Metastatic Liver Carcinoma in the Lung (tissue), 2 donors: ENCODE measurements around a stretch of chr17.

DNA sequence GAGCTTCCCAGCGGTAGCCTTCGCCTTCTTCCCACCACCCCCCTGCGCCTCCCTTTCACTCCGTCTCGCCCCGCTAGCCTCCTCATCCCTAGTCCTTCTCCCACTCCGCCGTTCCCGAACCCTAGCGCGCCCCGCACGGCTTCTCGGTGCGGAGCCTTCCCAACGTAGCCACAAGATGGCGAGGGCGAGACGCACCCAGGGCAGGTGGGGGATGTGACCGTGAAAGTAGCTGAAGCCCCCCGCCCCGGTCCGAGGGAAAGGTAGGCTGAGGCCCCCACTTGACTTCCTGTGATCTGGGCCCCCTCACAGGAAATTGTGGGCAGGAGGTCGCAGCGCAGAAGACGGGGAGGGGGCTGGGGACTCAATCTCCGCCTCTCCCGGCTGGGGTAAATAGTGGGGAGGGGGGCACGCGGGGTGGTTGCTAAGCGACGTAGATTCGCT lies 844 bp downstream of the KDM6B start:
- PRO-cap, 2 experiments = peak in 2 of 2 experiments; most common minus-strand start position 123 of the sequence (in 1)

DNA sequence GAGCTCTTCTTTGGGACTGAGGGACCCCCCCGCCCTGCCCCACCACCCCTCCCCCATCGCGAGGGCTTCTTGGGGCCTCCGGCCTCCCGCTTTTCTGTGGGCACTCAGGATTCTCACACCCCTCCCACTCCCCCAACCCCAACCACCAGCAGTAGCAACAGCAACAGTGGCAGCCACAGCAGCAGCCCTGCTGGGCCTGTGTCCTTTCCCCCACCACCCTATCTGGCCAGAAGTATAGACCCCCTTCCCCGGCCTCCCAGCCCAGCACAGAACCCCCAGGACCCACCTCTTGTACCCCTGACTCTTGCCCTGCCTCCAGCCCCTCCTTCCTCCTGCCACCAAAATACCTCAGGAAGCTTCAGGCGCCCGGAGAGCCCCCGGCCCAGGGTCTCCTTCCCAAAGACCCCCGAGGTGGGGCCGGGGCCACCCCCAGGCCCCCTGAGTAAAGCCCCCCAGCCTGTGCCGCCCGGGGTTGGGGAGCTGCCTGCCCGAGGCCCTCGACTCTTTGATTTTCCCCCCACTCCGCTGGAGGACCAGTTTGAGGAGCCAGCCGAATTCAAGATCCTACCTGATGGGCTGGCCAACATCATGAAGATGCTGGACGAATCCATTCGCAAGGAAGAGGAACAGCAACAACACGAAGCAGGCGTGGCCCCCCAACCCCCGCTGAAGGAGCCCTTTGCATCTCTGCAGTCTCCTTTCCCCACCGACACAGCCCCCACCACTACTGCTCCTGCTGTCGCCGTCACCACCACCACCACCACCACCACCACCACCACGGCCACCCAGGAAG lies 6.9 kb upstream of the TMEM88 start:
- PRO-cap, 2 experiments = no peak in any of the 2 experiments

DNA sequence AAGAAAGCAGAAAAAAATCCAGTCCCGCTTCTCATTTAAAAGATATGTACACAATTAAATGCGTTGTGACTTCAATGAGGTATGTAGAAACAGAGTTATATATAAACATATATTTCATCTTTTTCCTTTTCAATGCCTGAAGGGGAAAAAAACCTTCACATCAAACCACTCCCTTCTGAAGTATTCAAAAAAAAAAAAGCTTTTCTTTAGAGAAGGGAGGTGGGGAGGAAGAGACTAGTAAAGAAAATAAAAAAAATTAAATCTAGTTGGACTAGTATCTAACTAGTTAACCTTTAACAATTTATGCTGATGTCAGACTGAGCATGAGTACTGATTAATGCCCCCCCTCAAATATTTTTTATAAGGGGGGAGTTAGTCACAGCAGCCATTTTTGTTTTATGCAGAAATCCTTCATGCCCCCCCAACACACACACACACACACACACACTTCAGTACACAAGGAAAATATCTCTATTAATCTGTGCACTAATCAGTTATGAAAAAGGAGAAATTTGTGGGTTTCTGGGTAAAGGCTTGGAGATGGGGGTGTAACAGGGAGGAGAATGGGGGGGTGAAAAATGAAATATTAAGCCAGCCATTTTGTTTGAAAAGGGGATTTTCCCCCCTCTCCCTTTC lies 4.8 kb upstream of the CHD3 start:
- PRO-cap, 2 experiments = no peak in any of the 2 experiments

DNA sequence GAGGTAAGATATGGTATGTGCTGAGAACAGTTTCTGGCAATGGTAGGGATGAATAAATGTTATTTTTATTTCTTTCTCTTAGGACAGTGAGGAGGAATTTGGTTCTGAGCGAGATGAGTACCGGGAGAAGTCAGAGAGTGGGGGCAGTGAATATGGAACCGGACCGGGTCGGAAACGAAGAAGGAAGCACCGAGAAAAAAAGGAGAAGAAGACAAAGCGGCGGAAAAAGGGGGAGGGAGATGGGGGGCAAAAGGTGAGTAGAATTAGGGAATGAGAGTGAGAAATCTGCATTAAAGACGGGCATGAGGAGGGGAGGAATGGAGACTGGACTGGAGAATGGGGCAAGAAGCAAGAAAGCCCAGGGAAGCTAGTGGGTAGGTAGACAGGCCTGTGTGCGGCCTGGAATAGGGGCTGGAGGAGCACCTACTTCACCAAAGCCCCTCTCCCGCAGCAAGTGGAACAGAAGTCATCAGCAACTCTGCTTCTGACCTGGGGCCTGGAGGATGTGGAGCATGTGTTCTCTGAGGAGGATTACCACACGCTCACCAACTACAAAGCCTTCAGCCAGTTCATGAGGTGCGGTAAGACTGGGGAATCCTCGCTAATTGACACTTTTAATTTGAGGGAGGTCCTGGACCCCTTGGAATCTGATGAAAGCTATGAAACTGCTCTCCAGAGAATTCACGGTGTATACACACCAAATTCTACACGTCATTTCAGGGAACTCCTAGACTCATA lies 2.1 kb downstream of the CHD3 start:
- PRO-cap, 2 experiments = no peak in any of the 2 experiments

- PRO-cap, 2 experiments = no peak in any of the 2 experiments
Measured at GRCh38 chr17:7894833-7895169, 6.2 kb downstream of the CHD3 start.

GRCh38 chr17:7915151-7916169 lies 629 bp downstream of the RNF227 start:
- PRO-cap, 2 experiments = peak in 2 of 2 experiments; most common plus-strand start chr17:7916016 (in 1); most common minus-strand start chr17:7915727 (in 2)

DNA sequence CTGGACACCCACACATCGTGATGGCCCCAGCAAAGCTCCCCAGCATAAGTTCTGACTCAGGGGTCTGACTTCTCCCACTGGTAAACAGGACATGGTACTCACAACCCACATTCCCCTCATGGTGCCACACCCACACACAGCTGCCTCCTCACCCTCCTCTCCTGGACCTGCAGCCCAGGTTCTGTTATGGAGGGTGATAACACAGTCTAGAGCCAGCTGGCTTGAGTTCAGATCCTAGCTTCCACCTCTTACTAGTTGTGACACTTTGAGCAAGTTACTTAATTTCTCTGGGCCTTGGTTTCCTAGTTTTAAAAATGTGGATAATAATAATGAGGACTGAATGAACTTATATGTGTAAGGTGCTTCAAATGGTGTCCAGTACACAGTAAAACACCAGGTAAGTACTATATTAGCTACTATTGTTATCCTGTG lies 841 bp upstream of the RNF227 start:
- PRO-cap, 2 experiments = no peak in any of the 2 experiments

DNA sequence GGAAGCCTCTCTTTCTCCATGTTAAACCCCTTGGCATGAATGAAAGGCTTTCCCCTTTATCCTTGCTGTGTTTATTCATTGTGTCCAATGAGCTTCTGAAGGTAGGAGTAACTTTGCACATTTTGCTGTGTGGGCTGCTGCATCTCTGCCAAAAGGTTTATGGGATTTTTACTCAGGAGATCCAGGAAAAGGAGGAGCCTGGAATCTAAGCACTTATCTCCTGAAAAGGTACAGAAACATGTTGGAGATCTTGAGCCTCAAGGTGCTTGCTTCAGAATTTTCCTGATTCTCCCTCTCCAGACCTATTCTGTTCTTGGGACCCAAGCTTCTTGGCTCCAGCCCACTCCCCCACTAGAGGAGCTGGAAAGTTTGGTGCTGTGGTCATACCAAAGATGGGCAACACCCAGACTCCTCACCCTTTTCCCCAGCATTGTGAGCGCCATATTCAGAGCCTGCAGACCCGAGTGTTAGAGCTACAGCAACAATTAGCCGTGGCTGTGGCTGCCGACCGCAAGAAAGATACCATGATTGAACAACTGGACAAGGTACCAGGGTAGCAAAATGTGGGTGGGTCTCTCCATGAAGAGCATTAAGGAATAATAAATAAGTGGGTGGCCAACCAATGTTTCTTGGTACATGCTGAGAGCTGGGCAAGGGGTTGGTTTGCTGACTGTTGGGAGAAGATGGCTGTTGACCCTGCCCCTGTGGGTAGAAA lies 4.1 kb downstream of the CNTROB start:
- PRO-cap, 2 experiments = no peak in any of the 2 experiments

- PRO-cap, 2 experiments = no peak in any of the 2 experiments
Measured at GRCh38 chr17:7951467-7952404, 19.7 kb downstream of the CNTROB start.

DNA sequence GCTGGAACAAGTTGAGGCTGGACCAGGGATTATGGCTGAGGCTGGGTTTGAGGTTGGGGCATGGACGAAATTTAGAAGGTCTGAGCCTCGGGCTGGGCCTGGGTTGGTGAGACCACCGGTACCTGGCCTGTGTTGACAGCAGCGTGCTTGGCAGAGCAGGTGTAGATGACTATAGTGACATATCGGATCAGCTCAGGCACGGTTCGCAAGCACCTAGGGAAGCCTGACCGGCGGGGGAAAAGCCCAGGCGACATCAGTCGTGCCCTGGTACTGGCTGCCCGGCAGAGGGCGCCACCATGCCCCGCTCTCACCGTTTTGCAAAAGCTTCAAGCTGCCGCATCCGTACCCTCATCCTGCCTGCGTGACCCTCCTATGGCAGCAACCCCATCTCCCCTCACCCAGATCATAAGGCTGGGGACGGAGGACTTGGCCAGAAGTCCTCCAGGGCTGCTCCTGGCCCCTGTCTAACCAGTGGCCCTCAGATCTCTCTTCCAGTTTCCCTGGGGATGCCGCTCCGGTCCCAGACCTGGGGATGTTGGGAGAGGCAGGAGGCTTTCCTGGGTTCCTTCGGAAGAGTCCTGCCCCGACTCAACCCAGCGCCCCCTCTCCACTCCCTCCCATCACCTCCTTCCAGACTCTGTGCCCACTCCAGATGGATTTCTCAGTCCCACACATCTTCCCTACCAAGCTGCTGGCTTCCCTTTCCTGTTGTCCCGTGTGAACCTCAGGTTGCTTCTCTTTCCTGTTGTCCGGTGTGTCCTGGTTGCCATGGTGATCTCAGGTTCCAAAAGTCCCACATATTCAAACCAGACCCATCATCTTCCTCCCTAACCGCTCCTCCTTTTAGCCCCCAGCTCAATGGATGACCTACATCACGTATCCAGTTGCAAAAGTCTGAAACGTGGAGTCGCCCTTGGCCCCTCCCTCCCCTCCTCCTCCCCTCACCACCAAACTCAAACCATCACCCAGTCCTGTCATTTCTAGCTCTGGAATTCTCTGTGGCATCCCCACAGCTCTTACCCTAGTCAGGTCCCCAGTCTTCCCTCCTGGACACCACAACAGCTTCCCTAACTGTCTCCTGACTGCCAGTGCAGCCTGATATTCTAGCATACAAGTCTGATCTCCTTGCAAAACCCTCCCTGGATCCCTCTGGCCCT lies 13.6 kb downstream of the ALOX12B start:
- PRO-cap, 2 experiments = no peak in any of the 2 experiments

DNA sequence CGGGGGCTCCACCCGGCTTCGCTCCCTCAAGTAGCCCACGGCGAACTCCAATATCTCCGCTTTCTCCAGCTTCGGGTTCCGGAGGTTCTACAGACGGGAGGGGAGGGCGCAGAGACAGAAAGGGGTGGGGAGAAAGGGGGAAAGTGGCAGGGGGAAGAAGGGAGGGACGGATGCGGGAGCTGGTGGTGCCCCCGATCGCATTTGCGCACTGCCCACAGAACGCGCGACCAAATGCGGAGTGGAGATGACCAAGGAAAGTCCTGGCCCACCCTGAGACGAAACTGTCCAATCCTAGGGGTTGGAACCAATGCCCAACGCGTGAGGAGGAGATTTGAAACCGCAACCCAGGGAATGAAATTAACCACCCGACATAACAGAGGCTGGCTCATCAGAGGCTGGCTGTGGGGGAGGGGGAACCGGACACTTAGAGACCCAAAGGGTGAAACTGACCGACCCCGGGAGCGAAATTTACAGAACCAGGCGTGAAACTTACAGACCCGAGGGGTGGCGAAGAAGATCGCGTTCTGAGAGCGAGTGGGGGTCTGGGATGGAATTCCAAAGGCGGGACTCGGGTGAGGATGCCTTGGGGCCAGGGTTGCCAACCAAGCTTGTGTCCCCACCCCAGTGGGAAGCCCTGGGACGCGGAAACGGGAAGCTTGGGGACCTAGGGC lies 1.4 kb downstream of the HES7 start:
- PRO-cap, 2 experiments = no peak in any of the 2 experiments

GRCh38 chr17:8151246-8152307 lies 627 bp downstream of the PER1 start:
- PRO-cap, 2 experiments = peak in 2 of 2 experiments; most common plus-strand start chr17:8151475 (in 1); most common minus-strand start chr17:8151846 (in 1)

- PRO-cap, 2 experiments = peak in 1 of 2 experiments; most common plus-strand start chr17:8187840 (in 1)
Measured at GRCh38 chr17:8186960-8188304, 2.5 kb downstream of the BORCS6 start.

- PRO-cap, 2 experiments = peak in 1 of 2 experiments; most common plus-strand start chr17:8418036 (in 1); most common minus-strand start chr17:8417828 (in 1)
Measured at GRCh38 chr17:8417732-8418155, 17.9 kb upstream of the NDEL1 start.

- PRO-cap, 2 experiments = no peak in any of the 2 experiments
Measured at GRCh38 chr17:8430899-8431608, 4.6 kb upstream of the NDEL1 start.

DNA sequence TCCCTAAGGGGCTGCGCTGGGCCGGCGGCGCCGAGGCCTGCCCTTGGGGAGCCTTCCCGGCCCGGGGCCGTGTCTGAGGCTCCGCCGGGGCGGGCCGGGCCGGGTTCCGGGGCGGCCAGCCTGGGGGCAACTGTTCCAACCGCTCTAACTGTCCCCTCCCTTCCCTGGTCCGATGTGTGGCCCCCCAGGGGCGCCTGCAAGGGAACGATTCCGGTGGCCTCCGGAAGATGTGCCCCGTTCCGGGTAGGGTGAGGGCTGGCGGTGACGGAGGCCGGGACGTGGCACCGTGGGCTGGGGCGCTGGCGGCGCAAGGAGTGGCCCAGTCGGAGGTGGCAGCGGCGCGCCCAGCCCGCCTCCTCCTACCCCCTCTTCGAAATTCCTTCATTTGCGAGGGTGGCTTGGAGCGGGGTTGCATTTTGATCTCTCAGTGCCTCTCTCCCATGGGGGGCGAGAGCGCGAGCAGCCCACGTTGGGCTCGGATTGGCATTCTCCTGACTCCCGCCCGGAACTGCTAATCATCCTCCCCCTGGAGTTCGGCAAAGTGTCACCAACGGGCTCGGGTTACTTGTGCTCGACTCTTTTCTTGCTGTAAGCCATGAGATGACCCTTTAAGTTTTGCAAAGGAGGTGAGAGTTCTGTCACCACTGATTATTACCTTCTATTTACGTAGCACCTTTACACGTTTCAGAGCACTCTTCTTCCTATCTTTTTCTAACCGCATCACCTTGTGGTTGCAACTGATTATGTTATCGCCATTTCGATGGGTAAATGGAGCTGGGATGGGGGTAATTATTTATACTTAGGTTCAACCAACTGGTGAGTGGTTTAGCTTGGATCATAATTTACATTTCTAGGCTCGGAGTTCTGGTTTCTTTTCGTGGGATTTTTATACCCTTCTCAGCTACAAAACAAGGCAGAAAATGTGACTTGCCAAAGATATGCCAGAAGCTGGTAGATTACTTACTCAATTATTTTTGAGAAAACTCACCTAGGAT lies 682 bp downstream of the NDEL1 start:
- PRO-cap, 2 experiments = peak in 2 of 2 experiments; most common plus-strand start position 322 of the sequence (in 1); most common minus-strand start position 510 of the sequence (in 2)

- PRO-cap, 2 experiments = peak in 2 of 2 experiments; most common minus-strand start chr17:8745892 (in 2)
Measured at GRCh38 chr17:8745579-8746458, 1.2 kb upstream of the CCDC42 start.

DNA sequence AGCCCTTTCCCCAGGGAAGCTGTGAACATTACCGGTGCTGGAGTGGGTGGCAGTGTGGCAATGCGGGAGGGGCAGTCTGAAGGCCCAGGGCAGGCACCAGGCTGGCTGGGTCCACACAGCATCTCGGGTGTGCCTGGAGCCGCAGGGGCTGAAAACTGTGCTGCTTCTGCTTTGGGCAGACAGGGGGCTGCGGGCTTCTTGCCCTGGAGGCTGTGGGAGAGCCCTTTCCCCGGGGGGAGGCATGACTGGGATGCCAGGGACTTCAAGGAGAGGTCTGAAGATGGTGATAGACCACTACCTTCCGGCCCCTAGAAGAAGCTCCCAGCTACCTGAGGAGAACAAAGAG lies 6.7 kb upstream of the PIK3R6 start:
- PRO-cap, 2 experiments = no peak in any of the 2 experiments

DNA sequence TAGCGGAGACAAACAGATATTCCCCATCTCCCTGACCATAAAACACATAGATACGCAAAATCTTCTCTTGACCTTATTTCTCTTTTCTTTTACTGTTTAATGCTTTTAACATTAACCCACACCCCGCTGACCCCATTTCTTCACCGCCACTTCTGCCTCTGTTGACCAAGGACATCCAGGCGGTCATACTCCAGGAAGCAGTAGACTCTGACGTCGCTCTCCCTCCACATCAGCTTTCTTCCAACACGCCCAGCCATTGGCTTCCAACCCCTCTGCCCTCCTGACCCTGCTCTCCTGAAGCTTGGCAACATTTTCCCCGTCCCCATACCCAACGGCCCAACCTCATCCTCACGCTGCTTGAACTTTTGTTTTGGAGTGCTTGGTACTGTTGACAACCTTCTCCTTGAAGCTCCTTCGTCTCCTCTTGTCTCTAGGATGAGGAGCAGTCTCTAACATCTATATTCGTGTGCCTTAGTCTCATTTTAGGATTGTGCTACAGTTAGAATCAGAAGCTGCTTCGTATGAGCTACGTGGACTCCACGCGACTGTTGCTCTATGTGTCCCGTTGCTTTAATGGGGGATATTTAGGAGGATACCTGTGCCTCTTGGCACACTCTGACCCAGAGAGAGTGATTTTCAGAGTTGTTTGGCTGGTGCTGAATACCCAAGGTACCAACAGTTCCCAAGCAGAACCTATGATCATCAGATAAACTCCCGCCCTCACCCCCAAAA lies 27.9 kb upstream of the PIK3R6 start:
- PRO-cap, 2 experiments = no peak in any of the 2 experiments

DNA sequence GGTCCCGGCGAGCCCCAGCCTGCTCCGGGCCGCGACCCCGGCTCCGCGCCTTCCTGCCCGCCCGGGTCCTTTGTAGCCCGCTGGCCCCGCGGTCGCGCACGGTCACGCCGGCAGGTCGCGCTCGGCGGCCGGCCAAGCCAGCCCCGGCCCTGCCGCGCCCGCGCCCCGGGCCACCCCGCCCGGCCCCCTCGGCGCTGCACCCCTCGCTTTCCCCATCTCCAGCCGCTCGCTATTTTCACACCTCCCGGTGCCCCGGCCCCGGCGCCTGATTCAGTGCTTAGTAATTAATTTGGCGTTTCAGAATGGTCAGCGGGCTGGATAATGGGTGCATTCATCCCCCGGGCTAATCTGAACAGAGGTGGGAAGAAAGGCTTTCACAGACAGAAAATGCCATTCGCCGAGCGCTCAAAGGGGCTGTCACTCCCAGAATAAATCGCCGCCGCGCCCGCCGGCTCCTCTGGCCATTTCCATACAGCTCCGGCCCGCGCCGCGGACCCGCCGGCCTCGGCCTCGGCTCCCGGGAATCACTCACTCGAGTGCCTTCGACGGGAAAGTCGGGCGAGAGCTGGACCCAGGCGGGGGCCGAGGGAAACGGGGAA lies 17.8 kb upstream of the NTN1 start:
- PRO-cap, 2 experiments = no peak in any of the 2 experiments